Cardiac septum (tissue), 1 donor: Measurements from ENCODE around the gene MAP3K4.

- PRO-cap = no peak
These were observed 29.4 kb downstream of the PNLDC1 start for GRCh38 chr6:159829432-159829866.

DNA sequence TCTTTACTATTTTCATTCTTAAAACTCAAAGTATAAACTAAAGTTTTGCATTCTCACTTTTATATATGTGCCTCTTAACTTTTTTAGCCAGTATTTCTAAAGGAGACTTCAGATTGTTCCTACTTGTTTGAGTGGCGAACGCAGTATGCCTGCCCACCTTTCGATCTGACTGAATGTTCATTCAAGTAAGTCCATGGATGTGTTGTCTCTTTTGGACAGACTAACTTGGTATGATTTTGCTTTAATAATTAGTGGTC, 57.0 kb upstream of the SLC22A1 start:
- PRO-cap = no peak

- PRO-cap = no peak
These were observed 15.6 kb upstream of the SLC22A1 start for GRCh38 chr6:160105930-160106571.

DNA sequence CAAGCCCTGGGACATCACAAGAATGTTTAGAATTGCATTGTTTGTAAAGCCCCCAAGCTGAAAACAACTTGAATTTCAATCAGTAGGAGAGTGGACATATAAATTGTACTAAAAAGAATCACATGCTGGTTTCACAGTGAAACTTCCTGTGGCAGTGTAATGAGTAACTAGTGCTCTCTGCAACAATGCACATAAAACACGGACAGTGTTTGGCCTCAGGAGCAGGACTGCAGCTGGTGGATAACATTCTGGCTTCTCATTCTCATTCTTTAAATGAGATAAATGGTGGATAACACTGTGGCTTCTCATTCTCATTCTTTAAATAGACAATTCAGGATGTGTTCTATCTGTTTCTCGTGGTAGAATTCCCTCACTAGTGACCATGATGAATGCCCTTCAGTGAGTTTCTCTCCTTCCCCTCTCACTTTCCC, 60.0 kb downstream of the SLC22A2 start:
- PRO-cap = no peak

- PRO-cap = no peak
These were observed 41.8 kb upstream of the SLC22A2 start for GRCh38 chr6:160300366-160300799.

DNA sequence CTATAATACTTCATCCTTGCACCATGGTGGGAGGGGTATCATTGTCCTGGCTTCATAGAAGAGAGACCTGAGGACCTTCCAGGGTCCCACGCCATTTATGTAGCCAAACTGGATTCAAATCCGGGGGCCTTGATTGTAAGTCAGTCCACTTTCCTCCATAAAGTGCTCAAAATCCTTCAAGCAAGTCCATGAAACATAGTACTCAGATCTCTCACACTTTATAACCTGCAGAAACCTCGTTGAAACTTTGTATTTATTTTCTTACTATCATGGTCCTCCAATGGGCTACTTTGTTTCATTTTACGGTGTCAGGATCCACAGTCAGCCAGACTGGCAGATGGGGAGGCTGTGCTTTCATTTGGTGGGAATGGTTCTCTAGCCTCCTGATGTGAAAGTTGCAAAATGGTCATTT, 3.6 kb downstream of the SLC22A3 start:
- PRO-cap = no peak

DNA sequence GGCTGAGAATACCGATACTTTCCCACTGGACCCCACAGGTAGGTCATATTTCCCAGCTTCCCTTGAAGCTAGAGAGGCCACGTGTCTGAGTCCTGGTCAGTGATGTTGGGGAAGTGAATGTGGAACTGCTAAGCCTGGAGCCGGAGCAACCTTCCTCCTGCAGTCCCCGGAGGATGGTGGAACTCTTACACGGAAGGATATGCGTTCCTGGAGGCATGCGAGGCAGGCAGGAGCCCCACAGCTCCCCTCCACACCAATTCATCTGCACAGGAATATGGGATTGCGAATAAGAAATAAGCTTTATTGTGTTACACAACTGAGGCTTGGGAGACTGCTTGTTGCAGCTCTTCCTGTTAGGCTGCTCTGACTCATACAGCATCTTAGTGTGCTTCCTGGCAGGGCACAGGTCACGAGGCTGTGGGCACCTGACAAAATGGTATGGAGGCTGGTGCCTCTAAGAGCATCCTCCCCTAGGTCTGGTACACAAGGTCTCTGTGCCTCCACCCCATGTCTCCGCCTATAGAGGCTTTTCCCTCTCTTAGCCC, 6.7 kb downstream of the SLC22A3 start:
- PRO-cap = no peak

- PRO-cap = no peak
These were observed 12.6 kb downstream of the SLC22A3 start for GRCh38 chr6:160360581-160361325.

DNA sequence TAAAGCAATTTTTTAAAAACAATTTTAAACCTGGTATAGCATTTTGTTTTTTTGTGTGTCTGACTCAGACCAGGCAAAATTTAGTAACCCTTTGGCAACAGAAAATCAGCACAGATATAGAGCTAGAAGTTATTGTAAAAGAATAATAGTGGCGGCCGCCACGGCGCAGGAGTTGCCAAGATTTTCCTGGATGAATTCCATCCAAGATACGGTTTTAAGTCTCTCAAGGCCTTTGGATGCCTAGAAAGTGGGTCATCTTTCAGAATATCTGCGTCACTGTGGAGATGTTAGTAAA, 82.9 kb downstream of the SLC22A3 start:
- PRO-cap = no peak

GRCh38 chr6:160696430-160697021, 5.5 kb upstream of the PLG start:
- PRO-cap = no peak

DNA sequence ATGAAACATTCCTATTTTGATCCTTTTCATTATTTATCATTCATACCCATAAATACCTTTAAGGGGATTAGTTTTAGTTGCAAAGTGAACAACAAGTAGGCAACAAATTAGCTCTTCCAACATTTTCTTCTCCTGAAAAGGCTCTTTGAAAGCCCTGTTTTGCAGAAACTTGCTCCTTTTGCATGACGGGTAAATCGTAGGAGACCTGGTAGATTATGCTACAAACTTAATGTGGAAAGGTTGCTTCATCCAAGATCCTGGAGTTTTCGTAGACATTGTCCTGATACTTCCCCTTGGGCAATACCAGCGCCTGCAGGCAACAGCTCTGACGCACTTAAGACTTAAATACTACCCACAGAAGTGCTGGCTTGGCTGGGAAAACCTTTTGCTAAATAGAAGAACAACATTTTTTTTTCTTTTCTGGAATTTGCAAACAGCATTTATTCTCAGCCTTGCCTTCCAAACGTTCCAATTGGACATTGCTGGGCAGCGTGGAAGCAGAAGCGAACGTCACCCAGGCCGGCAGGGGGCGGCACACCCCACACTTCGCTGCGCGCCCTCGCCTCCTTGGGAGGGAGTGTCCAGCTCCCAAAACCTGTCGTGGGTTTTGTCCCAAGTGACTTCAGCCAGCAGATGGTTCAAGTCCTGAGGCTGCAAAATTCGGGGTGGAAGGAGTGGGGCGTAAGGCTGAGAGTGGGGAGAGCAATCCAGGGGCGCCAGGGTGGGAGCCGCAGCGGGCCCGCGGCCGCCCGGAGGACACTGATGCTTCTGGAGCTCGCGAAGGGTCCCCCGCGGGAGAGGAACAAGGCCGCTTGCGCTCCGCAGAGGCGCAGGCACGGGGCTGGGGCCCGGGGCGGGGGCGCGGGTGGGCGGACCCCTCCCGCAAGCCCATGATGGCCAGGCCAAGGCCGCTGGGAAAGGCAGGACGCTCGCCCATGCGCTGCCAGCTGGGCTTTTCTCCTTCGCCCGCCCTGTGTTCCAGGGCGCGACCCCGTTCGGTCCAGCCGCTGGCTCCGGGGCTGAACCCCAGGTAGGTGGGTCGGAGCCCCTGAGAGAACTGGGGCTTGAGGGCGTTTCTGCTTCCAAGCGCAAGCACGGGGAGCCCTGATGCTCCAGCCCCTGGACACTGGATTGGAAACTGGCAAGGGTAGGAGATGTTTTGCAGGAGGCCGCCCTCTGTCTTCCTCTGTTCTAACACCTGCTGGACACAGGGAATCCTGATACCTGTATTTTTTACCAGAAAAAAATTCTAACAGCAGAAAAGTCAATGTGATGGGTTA, 60.8 kb upstream of the MAP3K4 start:
- PRO-cap = no peak

DNA sequence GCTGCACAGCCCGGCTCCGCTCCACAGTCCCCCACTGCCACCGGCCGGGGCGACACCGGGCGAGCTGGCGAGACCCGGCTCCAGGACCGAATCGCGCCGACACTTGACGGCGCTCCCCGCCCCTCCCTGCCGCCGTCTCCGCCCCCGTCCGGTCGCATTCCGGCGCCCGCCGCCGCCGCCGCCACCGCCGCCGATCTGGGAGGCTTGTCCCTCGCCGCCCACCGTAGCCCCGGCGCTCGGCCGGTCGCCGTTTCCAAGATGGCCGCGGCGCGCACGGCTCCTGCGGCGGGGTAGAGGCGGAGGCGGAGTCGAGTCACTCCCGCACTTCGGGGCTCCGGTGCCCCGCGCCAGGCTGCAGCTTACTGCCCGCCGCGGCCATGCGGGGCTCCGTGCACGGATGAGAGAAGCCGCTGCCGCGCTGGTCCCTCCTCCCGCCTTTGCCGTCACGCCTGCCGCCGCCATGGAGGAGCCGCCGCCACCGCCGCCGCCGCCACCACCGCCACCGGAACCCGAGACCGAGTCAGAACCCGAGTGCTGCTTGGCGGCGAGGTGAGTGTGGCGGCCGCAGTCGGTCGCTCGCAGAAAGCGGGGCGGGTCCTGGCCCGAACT, at the start of gene MAP3K4:
Gene MAP3K4 (plus strand): TSS at position 235 of the 609 bp plus-strand sequence.
- PRO-cap = bidirectional peak, plus-strand start at position 235 of the sequence, minus-strand start at position 197 of the sequence

DNA sequence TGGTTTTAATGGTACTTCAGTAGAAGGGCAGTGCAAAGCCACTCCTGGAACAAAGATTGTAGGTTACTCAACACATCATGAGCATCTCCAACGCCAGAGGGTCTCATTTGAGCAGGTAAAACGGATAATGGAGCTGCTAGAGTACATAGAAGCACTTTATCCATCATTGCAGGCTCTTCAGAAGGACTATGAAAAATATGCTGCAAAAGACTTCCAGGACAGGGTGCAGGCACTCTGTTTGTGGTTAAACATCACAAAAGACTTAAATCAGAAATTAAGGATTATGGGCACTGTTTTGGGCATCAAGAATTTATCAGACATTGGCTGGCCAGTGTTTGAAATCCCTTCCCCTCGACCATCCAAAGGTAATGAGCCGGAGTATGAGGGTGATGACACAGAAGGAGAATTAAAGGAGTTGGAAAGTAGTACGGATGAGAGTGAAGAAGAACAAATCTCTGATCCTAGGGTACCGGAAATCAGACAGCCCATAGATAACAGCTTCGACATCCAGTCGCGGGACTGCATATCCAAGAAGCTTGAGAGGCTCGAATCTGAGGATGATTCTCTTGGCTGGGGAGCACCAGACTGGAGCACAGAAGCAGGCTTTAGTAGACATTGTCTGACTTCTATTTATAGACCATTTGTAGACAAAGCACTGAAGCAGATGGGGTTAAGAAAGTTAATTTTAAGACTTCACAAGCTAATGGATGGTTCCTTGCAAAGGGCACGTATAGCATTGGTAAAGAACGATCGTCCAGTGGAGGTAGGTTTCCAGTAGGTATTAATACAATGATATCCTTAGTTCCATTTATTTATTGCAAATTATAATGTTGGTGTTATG, 57.9 kb downstream of the MAP3K4 start:
- PRO-cap = no peak

DNA sequence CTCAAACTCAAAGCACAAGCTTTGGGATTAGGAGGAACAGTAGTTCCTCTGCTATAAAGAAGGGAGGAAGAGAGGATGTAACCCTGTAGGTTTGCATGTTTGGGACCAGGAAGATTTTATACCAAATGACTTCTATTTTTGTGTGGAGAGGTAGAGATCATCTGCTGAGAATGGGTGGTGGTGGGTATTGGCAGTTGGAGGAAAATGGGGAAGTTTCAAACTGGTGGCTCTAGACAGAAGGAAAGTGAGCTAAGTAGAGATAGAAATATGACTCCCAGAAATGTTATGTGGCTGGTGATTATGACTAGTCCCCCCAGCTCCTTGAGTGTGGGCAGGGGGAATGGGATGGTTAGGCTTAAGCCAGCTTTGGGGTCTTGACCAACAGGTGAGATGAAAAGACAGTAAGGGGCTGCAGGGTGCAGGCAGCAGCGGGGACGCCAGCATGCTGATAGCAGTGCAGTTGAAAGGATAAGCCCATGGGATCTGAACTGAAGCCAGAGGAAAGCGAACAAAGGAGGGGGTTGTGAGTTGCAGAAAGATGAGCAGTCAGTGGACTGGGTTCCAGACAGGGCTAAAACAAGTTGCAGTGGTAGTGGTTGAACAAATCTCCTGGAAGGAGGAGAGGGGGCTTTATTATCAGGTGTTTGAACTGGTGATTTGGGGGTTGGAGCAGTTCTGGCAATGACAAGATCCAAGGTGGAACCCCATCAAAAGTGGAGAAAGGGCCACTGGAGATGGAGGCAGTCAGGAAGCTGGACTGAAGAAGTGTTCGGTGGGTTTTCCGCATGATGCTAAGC, 86.6 kb downstream of the MAP3K4 start:
- PRO-cap = no peak

GRCh38 chr6:161079917-161080870, 88.6 kb downstream of the MAP3K4 start:
- PRO-cap = no peak

DNA sequence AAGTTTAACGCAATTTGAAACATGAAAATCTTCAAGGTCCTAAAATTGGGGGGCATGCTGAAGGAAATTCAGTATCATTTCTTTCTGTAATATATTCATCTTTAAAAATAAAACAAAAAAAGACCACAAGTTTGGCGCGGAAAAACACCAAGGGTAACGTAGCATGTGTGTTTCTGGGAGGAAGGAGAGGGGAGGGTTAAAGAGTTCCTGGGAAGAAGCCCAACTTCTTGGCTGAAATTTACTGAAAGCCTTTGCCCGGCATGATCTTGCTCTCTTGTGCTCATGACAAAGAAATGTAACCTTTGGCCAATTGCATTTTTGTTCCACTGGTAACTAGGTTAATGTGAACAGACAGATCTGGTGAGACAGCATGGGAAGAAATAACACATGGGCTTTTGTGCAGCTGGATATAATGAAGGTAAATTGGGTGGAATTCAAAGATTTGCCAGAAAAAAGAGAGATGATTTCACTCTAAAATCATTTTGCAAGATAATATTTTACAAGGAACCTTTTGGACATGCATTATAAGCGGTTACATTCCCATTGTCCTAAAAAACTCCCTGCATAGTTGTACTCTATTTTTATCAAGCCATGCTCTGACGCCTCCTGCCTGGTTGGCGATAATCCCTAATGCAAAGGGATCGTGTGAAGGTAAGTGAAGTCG, 161.0 kb upstream of the AGPAT4 start:
- PRO-cap = no peak

DNA sequence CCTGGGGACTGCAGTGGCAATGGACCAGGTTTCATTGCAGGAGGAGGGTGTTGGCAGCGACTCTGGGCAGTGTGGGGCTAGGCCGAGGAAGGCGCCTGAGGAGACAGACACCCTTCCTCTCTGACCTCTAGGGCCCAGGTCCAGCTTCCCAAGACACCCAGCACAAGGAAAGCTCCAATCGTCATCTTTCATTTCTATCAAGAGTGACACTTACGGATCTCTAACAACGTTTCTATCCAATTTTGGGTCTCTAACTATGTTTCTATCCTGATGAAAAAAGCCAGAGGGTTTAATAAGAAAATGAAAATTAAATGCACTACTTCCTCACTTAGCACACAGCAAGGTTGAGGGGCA, 339.4 kb downstream of the PRKN start:
- PRO-cap = no peak

- PRO-cap = bidirectional peak, plus-strand start at chr6:163086476, minus-strand start at chr6:163086313
These were observed 328.2 kb upstream of the QKI start for GRCh38 chr6:163086107-163086843.

DNA sequence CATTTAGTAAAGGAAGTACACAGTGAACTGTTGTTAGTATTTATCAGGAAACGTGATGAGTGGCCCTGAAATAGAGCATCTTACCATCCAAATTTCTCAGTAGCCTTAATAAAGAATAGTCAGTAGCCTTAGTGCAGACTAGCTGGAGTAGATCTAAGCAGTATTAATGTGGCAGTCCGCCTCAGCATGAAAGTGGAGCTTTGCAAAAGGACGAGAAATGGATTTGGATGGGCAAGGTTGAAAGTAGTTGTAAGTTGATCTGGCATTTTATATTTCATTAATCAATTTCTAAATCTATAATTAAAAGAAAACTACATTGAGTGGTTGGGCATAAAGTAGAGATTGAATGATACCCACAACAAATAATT, 205.4 kb upstream of the QKI start:
- PRO-cap = bidirectional peak, plus-strand start at position 136 of the sequence, minus-strand start outside the sequence

DNA sequence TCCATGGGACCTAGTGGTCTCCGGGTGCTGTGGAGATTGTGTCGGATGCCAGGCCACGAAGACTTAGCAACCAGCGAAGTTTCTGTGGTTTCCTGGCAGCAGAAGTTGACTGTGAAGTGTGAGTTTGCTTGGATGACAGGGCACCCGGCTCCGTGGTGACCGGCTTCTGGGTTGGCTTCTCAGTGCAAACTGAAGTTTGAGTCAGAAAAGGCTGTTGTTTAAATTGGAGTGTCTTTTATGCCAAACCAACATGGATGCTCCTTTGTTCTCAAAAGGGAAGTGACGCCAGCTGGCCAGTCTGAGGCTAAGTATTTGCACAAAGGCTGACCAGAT, 164.9 kb upstream of the QKI start:
- PRO-cap = no peak